NCI-H460 (cell line): Measurements from ENCODE around the gene SOX21.

DNA sequence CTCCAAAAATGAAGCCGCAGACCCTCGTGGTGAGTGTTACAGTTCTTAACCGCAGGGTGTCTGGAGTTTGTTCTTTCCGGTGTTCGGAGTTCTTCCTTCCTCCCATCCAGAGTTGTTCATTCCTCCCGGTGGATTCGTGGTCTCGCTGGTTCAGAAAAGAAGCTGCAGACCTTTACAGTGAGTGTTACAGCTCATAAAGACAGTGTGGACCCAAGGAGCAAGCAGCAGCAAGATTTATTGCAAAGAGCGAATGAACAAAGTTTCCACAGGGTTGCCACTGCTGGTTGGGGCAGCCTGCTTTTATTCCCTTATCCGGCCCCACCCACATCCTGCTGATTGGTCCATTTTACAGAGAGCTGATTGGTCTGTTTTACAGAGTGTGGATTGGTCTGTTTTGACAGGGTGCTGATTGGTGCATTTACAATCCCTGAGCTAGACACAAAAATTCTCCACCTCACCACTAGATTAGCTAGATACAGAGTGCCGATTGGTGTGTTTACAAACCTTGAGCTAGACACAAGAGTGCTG lies 63.1 kb downstream of the SPRY2 start:
RAMPAGE:
- cytosol, long total RNA, result no peak
- long total RNA, result no peak
- nucleus, long total RNA, result no peak

RAMPAGE:
- cytosol, long total RNA, result no peak
- long total RNA, result no peak
- nucleus, long total RNA, result no peak
Observed at GRCh38 chr13:80303157-80303442, 37.8 kb downstream of the SPRY2 start.

RAMPAGE:
- cytosol, long total RNA, result no peak
- long total RNA, result no peak
- nucleus, long total RNA, result no peak
Observed at GRCh38 chr13:80337519-80338094, 3.3 kb downstream of the SPRY2 start.

DNA sequence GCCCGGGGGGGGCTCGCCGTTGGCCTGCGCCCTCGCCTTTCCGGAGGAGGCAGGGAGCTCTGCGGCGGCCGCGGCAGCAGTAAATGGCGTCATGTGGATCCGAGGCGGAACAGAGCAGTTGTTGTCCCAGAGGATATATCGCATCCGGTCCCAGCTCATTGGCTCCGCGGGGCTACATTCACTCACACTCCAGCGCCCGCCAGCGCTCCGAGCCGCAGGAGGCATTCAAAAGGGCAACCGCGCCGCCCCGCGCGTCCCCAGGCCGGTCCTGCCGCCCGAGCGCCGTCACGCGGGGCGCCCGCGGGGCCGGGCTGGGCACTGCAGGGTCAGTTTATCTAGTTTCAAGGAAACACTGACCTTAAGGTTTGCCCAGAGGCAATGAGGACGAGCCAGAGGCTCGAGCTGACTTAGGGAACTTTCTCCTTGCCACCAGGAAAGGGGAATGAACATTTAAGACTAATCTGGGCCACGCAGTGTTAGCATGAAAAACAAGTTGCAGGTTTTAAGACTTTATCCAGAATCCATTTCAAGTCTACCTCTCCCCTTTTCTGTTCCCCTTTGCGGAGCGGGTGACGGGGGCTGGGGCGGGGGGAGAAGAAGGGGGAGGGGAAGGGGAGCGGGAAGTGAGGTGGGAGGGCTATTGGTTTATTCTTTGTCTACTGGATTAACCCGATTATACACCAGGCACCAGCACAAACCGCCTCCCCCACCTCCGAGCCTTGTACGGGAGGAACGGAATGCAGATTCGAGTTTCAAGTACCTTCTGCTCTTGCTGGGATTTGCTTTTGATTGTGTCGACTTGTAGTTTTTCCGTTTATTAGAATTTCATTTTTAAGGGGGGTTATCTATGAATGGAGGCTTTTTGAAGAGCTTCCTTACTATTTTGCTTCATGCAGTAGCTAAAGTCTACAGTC lies 556 bp upstream of the SPRY2 start:
RAMPAGE:
- cytosol, long total RNA, result no peak
- long total RNA, result no peak
- nucleus, long total RNA, result no peak

DNA sequence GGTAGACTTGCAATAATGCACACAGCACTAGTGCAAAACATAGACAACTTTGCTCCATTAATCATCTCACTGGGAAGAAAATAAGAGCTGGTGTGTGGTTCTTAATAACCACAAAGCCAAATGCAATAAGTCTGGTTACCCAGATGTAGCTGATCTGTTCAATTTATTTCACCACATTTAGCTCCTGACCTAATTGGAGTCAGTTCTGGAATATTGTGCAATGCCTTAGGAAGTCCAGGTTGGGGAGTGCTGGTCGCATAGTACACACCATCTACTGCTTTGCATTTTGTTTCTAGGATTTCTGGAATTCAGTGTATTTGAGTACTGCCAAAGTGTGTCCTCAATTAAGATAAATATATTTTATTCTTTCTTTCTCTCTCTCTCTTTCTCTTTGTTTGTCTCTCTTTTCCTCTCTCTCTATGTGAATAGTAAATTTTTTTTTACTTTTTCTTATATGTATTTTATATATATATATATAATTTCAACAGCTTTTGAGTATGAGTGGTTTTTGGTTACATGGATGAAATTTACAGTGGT lies 483.4 kb upstream of the SPRY2 start:
RAMPAGE:
- cytosol, long total RNA, result no peak
- long total RNA, result no peak
- nucleus, long total RNA, result no peak

DNA sequence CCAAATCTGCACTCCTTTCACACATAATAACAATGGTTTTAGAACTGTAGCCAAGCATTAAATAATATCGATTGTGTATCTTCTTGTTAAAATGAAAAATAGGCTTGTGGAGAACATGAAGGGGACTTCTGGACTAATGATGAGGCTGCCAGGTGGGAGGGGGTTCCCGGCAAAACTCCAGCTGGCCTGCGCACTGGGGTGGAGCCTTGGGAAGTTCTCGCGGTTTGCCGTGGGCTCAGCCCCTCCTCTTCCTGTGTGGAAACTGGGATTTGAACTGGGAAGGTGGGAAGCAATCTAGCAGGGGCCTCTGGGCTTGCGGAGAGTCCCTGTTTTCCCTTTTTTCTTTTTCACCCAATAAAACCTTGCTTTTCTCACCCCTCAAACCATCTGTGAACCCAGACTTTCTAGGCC lies 113.7 kb upstream of the SLITRK1 start:
RAMPAGE:
- cytosol, long total RNA, result no peak
- long total RNA, result no peak
- nucleus, long total RNA, result no peak

DNA sequence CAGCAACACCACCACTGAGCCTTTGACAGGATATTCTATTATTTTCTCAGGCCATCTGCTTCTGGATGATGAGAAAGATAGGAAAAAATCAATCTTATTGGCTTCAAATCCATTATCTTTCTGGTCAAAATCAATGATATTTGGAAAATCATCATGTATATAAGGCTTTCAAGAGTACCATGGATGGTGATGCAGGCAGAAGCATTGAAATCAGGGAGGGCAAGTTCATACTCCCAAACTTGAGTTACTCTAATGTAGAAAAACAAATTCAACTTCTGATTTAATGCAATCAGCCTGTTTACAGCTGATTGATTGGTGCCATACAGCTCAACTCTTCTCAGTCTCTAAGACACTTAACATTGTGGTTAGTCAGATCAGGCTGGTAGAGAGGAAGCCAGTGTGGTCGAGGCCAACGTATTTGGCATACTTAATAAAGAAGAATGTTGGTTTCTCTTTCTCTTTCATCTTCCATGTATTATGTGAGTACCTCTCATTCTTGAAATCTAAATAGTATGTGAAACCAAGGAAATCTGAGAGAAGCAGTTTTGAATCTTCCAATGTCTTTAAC lies 254.9 kb upstream of the SLITRK1 start:
RAMPAGE:
- cytosol, long total RNA, result no peak
- long total RNA, result no peak
- nucleus, long total RNA, result no peak

DNA sequence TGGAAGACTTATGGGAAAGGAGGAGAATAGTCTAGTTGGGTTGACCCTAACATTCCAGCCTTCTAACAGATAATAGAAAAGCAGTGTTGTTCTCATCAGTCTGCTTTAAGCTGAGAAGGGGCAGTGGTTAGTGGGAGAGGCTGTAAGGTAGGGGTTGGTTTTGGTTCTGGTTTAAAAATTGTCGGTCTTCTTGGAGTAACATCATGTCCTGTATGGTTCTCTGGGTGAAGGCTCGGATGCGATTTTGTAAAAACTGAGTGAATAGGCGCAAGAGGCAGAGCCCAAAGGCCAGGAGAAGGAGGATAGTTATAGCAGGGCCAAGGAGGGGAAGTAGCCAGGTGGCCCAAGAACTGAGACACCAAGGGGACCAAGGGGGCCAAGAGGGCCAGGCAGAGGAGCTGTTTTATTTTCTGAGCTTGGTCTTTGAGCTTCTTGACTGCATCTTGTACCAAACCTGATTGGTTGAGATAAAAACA lies 913.5 kb upstream of the SLITRK5 start:
RAMPAGE:
- cytosol, long total RNA, result no peak
- long total RNA, result no peak
- nucleus, long total RNA, result no peak

GRCh38 chr13:87333746-87334167 lies 337.4 kb upstream of the SLITRK5 start:
RAMPAGE:
- cytosol, long total RNA, result no peak
- long total RNA, result no peak
- nucleus, long total RNA, result no peak

RAMPAGE:
- cytosol, long total RNA, result no peak
- long total RNA, result no peak
- nucleus, long total RNA, result start-site peak on the plus strand at chr13:87672085-87672127, 21 and 14 reads in 2 replicates
Observed at GRCh38 chr13:87671689-87672726, 837 bp downstream of the SLITRK5 start.

DNA sequence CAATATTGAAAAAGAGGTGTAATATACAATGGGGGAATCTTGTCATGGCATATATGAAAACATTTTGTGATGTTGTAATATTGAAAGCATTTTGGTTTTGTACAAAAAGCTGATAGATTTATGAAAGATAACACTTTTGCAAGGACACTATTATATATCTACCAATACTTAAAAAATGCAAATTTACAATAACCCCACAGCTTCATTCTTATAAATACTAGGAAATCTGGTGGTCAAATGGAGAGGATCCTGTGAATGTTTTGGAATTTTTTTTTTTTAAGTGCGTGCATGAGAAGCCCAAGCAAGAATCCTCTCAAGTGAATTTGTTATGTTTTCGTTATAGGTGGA lies 1263.0 kb downstream of the SLITRK5 start:
RAMPAGE:
- cytosol, long total RNA, result no peak
- long total RNA, result no peak
- nucleus, long total RNA, result no peak

RAMPAGE:
- cytosol, long total RNA, result no peak
- long total RNA, result no peak
- nucleus, long total RNA, result no peak
Observed at GRCh38 chr13:91155336-91156113, 242.9 kb upstream of the GPC5 start.

DNA sequence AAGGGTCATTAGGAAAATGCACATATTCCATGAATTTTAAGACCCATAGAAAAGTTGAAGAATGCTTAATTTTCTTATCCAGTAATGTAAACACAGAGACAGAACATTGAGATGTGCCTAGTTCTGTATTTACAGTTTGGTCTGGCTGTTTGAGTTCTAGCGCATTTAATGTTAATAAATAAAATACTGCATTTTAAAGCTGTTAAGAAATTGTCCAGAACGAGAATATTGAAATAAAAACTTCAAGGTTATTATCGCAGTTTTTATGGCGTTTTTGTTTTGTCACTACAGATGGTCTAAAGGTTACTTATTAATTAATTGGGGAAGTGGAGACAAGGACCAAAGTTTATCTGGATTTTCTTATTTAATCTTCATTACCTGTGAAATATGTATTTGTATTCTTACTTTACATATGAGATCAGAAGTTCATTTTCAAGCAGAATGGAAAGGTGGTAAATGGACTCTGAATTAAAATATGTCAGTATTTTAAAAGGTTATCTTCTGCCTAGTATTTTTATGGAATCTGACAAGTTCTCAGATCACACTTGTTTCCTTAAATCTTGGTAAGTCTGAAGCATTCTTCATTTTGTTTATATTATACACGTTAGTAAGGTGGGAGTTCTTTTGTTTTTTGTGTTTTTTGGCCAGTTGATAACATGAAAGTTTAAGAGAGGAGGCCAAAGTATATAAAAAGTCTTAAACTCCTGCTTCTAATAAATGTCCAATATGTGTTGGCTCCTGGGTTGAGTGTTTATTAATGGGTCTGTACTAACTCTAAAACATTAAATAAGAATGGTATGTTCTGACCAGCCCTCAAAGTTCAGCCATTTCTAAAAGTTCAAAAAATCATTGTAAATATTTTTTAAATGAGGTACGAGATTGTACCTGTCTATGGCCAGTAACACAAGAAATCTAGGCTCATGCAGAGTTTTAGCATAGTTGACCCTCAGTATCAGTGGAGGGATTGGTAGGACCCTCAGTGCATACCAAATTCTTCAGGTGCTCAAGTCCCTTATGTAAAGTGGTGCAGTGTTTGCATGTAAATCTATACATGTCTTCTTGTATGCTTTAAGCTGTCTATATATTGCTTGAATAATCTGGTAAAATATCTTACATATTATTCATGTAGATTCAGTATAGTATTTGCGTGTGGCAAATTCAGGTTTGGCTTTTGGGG lies 43.7 kb upstream of the GPC5 start:
RAMPAGE:
- cytosol, long total RNA, result no peak
- long total RNA, result no peak
- nucleus, long total RNA, result no peak

DNA sequence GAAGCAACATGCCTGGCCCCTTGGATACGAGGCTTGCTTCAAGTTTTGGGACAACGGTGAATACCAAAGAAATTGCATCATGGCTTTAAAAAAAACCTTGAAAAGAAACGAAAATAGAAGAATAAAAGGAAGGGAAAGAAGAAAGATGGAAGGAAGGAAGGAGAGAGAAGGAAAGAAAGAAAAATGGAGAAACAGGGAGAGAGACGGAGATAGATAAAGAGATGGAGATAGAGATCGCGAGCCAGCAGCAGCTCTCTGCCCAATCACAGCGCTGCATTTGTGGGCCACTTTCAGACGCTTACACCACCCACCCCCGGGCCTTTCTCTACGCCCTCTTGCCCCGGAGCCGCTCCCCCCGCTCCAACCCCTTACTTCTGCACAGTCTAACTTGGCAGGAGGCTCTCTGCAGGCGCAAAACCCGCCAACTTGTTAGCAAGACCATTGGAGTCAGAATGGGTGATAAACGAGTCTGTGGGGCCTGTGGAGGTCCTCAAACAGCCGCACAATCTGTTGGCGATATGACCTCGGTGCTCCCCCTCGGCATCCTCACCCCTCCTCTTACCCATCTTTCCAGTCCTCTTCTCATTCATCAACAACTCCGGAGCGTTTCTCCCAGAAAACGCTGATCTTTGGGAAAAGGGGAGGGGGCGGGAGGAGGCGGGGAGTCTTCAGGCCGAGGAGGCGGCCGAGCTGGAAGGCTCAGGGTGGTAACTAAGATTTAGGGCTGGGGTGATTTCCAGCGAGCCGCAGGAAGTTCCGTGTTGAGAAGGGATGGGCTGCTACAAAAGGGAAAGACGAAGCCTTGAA lies 4.4 kb downstream of the SOX21 start:
RAMPAGE:
- cytosol, long total RNA, result no peak
- long total RNA, result no peak
- nucleus, long total RNA, result no peak

DNA sequence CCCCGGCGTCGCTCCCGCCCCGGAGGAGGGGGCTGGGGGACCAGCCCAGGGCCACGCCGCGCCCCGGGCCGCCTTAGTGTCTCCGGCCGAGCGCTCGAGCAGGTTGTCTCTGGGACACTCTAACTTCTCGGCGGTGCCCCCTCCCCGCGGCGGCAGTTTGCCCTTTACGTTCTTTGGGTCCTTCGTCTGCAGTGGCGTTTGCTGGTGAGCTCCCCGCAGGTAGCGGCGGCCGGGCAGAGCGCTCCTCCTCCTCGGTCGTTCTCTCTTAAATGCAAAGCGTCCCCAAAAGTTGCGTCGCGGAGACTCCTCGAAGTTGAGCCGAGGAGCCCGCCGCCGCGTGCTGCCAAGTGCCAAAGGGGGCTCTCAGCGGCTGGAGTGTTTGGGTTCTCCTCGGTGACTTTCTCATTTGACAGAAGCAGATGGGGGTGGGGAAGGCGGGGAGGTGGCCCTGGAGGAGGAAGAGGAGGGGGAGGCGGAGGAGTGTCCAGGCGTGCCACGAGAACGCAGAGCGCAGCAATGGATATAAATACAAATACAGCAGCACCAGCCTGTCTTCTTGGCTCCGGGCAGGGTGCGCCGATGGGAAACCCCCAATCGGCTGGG lies at the start of gene SOX21:
Gene SOX21, minus strand, starts transcription at position 381 of the 603 bp plus-strand sequence.
RAMPAGE:
- cytosol, long total RNA, result no peak
- long total RNA, result no peak
- nucleus, long total RNA, result no peak

RAMPAGE:
- cytosol, long total RNA, result no peak
- long total RNA, result no peak
- nucleus, long total RNA, result no peak
Observed at GRCh38 chr13:94712768-94713566, 622 bp upstream of the SOX21 start.

GRCh38 chr13:95192740-95193374 lies 108.4 kb downstream of the ABCC4 start:
RAMPAGE:
- cytosol, long total RNA, result no peak
- long total RNA, result no peak
- nucleus, long total RNA, result no peak

DNA sequence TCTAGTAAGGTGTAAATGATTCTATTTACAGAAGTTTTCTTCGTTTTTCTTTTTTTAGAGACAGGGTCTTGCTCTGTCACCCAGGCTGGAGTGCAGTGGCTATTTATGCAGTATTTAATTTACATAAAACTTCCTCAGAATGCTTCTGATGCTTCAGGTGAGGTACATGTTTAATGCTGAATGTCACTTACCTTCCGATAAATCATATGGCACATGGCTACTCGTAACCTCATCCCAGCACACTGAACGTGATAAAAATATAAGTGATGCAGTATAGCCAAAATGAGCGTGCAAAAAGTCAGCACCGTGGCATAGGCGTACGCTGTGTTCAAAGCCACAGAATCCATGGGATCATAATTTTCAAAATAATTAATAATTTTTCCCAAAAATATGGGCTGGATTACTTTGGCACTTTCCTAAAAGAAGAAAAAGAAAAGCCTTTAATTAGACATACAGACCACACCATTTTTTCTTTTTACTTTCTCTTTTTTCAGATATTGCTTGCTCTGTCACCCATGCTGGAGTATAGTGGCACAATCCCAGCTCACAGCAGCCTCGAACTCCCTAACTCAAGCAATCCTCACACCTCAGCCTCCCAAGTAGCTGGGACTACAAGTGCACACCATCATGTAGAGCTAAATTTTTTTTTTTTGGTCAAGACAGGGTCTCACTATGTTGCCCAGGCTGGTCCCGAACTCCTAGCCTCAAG lies 66.7 kb downstream of the ABCC4 start:
RAMPAGE:
- cytosol, long total RNA, result no peak
- long total RNA, result no peak
- nucleus, long total RNA, result no peak

GRCh38 chr13:95403367-95404700 lies 102.6 kb upstream of the ABCC4 start:
RAMPAGE:
- cytosol, long total RNA, result no peak
- long total RNA, result no peak
- nucleus, long total RNA, result no peak

DNA sequence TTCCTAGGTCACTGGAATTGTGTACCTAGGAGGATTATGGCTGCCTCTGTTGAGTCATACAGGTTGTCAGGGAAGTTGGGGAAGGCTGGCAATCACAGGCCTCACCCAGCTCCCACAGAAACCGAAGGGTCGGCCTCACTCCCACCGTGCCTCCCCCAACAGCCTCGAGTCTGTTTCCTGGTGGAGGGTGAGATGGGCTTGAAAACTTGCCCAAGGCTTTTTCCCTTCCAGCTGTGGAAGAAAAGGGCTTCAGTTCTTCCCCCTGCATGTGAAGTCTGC lies 60.2 kb upstream of the CLDN10 start:
RAMPAGE:
- cytosol, long total RNA, result no peak
- long total RNA, result no peak
- nucleus, long total RNA, result no peak